K562 (cell line): ENCODE data around the genes LILRA5, LILRA4, LILRB1, KIR2DL4 and PPP1R12C.

GRCh38 chr19:54207915-54208948, 7.6 kb downstream of the RPS9 start:
- RAMPAGE, long total RNA, result no peak
- RRBS, result no CpG with 5 or more reads among the region's 25 CpGs
PRO-cap:
- standard, result bidirectional peak, plus-strand start at chr19:54208217, minus-strand start at chr19:54208235
- CoPRO, capped RNA only, 2 experiments, result peak in 1 of 2 experiments; most common plus-strand start chr19:54208362 (in 1); most common minus-strand start chr19:54208235 (in 1)
- CoPRO, capped and uncapped RNA, 2 experiments, result peak in 1 of 2 experiments; most common plus-strand start chr19:54208362 (in 1)
- CoPRO, uncapped RNA only, 2 experiments, result peak in 2 of 2 experiments; most common plus-strand start chr19:54207993 (in 1); most common minus-strand start chr19:54208076 (in 1)
CAGE:
- cytosol, long polyA plus RNA, result no peak
- long polyA plus RNA, result no peak
- nucleolus, long total RNA, result no peak
- nucleus, long polyA plus RNA, result no peak

DNA sequence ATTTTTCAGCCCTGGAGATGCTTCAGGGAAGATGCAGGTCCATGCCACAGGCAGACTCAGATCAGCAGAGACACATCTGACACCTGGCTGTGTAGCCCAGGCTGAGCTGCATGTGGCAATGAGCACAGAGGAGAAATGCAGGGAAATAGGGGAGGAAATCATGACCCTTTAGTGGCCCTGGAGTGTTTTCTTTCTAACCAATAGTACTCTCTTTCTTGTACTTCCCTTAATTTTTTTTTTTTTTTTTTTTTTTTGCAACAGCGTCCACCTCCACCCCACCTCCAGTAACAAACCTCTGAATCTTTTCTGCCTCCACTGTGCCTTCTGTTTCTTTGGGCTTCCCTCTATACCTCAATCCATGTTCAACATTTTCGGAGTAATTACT, at the start of gene LILRA5:
TSS of gene LILRA5 (minus strand) at position 139 of the 385 bp plus-strand sequence.
- RAMPAGE, long total RNA, result no peak
- RRBS, result no CpG with 5 or more reads among the region's 2 CpGs
PRO-cap:
- standard, result no peak
- CoPRO, capped RNA only, 2 experiments, result no peak in any of the 2 experiments
- CoPRO, capped and uncapped RNA, 2 experiments, result no peak in any of the 2 experiments
- CoPRO, uncapped RNA only, 2 experiments, result no peak in any of the 2 experiments
CAGE:
- cytosol, long polyA plus RNA, result no peak
- long polyA plus RNA, result no peak
- nucleolus, long total RNA, result no peak
- nucleus, long polyA plus RNA, result no peak

DNA sequence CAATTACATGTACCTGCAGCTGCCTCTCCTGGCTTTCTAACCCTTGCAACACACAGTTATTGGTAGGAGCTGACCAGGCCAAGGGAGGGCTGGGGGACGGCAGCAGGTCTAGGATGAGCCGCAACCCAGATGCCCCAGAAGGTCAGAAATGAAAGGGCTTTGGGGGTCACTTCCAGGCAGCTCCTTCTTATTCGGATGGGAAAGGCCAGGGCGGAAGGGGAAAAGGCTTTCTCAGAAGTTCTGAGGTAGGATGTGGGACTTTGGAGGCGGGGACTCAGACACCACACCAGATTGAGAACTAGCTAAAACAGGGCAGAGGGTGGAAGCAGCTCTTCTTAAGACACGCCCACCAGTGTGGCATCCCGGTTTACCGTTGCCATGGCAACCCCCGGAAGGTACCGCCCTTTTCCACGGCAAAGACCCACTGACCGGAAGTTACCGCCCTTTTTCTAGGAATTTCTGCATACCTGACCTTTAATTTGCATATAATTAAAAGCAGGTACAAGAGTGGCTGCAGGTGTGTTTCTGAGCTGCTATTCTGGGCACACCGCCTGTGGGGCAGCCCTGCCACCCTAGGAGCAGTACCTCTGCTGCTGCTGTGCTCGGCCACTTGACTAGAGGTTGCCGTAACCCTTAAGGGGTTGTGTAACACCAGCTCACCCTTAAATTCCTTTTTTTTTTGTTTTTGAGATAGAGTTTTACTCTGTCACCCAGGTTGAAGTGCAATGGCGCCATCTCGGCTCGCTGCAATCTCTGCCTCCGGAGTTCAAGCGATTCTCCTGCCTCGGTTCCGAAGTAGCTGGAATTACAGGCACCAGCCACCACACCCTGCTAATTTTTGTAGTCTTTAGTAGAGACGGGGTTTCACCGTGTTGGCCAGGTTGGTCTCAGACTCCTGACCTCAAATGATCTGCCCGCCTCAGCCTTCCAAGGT, 3.9 kb upstream of the LILRA5 start:
- RAMPAGE, long total RNA, result no peak
- RRBS, result no CpG with 5 or more reads among the region's 26 CpGs
PRO-cap:
- standard, result no peak
- CoPRO, capped RNA only, 2 experiments, result no peak in any of the 2 experiments
- CoPRO, capped and uncapped RNA, 2 experiments, result no peak in any of the 2 experiments
- CoPRO, uncapped RNA only, 2 experiments, result no peak in any of the 2 experiments
CAGE:
- cytosol, long polyA plus RNA, result no peak
- long polyA plus RNA, result no peak
- nucleolus, long total RNA, result no peak
- nucleus, long polyA plus RNA, result no peak

- RAMPAGE, long total RNA, result no peak
- RRBS, result no CpG with 5 or more reads among the region's 15 CpGs
PRO-cap:
- standard, result no peak
- CoPRO, capped RNA only, 2 experiments, result no peak in any of the 2 experiments
- CoPRO, capped and uncapped RNA, 2 experiments, result no peak in any of the 2 experiments
- CoPRO, uncapped RNA only, 2 experiments, result no peak in any of the 2 experiments
CAGE:
- cytosol, long polyA plus RNA, result no peak
- long polyA plus RNA, result no peak
- nucleolus, long total RNA, result no peak
- nucleus, long polyA plus RNA, result no peak
Measured at GRCh38 chr19:54336222-54337015, 2.5 kb downstream of the LILRA4 start.

DNA sequence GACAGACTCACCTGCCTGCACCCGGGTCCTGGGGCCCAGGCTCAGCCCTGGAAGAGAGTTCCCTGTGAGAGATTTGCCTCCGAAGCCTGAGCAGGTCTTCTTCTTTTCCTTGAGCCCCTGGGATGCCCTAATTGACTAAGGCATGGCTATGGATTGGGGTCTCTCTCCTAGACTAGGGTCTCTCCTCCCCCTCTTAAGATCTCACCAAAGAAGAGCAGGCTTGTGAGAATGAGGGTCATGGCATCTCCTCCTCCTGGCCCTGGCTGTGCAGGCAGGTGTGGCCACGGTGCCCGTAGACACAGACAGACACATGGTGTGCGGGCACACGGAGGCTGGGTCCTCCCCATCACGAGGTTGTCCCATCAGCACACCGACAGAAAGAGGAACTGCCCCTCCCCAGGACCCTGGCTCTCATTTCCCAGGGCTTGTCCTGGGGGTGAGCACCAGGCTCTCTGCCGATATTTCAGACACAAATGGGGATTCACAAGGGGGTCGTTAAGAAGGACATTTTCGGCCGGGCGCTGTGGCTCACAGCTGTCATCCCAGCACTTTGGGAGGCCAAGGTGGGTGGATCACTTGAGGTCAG, at the start of gene LILRA4:
TSS of gene LILRA4 (minus strand) at position 308 of the 586 bp plus-strand sequence.
- RAMPAGE, long total RNA, result no peak
- RRBS, result no CpG with 5 or more reads among the region's 13 CpGs
PRO-cap:
- standard, result no peak
- CoPRO, capped RNA only, 2 experiments, result no peak in any of the 2 experiments
- CoPRO, capped and uncapped RNA, 2 experiments, result no peak in any of the 2 experiments
- CoPRO, uncapped RNA only, 2 experiments, result no peak in any of the 2 experiments
CAGE:
- cytosol, long polyA plus RNA, result no peak
- long polyA plus RNA, result no peak
- nucleolus, long total RNA, result no peak
- nucleus, long polyA plus RNA, result no peak

DNA sequence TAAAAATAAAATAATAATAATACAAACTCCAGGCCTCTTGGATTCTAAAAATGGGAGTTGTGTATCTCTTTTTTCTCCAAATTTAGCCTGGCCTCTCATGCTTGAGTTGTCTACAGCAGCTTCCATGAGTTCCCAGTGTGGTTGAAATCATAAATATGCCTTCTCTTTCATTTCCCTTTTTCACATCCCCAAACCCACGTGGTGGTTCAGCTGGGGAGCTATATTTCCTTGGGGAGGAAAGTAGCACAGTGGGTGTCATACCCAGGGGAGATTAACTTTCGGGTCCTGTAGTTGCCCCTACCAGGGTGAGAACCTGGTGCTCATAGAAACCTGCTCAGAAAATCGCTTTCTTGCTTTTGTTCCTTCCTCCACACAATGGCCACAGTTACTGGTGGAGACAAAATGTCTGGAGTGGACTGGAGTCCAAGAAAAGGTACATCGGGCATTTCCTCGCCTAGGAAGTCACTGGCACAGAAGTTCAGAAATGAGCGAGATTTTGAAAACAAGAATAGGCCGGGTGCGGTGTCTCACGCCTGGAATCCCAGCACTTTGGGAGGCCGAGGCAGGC, 7.0 kb upstream of the LILRA4 start:
- RAMPAGE, long total RNA, result no peak
- RRBS, result no CpG with 5 or more reads among the region's 10 CpGs
PRO-cap:
- standard, result no peak
- CoPRO, capped RNA only, 2 experiments, result no peak in any of the 2 experiments
- CoPRO, capped and uncapped RNA, 2 experiments, result no peak in any of the 2 experiments
- CoPRO, uncapped RNA only, 2 experiments, result no peak in any of the 2 experiments
CAGE:
- cytosol, long polyA plus RNA, result no peak
- long polyA plus RNA, result no peak
- nucleolus, long total RNA, result no peak
- nucleus, long polyA plus RNA, result no peak

DNA sequence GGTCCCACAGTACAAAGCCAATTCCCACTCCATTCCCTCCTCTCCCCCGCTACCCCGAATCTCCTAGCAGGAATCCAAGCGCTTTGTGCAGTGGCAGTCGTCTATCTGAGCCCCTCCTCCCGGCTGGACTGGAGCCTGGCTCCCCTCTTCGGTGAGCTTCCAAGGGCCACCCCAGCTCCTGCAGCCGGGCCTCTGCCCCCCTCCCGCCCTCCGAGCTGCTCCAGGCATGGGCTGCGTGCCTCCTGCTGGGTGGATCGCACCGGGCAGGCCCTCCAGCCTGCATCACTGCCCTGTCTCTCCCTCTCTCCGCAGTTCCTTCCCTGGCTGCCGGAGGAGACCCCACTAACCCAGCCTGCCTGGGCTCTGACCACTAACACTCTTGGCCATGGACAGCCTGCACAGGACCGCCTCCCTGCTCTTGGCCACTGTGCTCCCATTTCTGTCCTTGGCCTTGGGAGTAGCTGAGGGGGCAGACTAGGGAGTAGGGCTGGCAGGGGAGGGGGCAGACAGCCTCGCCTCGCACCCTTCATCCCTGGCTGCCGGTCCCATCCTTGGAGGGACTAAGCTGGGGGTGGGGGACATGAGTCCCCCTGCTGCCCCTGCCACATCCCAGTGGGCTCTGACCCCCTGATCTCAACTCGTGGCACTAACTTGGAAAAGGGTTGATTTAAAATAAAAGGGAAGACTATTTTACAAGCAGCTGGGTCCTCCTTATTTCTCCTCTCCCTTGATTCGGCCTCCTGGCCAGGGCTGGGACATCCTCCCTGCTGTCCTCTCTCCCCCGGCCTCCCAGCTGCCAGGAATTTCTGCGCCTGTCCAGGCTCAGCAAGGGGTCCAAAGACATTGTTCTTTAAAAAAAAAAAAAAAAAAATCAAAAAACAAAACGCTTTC, 12.7 kb upstream of the LENG8 start:
- RAMPAGE, long total RNA, result no peak
- RRBS, result 85% methylated on average over 10 of the region's 23 CpGs
PRO-cap:
- standard, result no peak
- CoPRO, capped RNA only, 2 experiments, result no peak in any of the 2 experiments
- CoPRO, capped and uncapped RNA, 2 experiments, result no peak in any of the 2 experiments
- CoPRO, uncapped RNA only, 2 experiments, result peak in 1 of 2 experiments; most common minus-strand start position 103 of the sequence (in 1)
CAGE:
- cytosol, long polyA plus RNA, result no peak
- long polyA plus RNA, result no peak
- nucleolus, long total RNA, result no peak
- nucleus, long polyA plus RNA, result no peak

DNA sequence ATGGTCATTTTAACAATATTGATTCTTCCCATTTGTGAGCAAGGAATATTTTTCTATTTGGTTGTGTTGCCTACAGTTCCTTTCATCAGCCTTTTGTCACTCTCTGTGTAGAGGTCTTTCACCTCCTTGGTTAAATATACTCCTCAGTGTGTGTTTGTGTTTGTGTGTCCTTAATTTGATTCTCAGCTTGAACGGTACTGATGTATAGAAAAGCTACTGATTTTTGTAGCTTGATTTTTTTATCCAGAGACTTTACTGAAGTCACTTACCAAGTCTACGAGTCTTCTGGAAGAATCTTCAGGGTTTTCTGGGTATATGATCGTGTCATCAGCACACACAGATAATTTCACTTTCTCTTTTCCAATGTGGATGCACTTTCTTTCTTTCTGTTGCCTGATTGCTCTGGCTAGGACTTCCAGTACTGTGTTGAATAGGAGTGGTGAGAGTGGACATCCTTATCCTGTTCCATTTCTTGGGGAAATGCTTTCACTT, 8.0 kb upstream of the LILRB1 start:
- RAMPAGE, long total RNA, result no peak
- RRBS, result no CpG with 5 or more reads among the region's 3 CpGs
PRO-cap:
- standard, result no peak
- CoPRO, capped RNA only, 2 experiments, result no peak in any of the 2 experiments
- CoPRO, capped and uncapped RNA, 2 experiments, result no peak in any of the 2 experiments
- CoPRO, uncapped RNA only, 2 experiments, result no peak in any of the 2 experiments
CAGE:
- cytosol, long polyA plus RNA, result no peak
- long polyA plus RNA, result no peak
- nucleolus, long total RNA, result no peak
- nucleus, long polyA plus RNA, result no peak

- RAMPAGE, long total RNA, result no peak
- RRBS, result no CpG with 5 or more reads among the region's 21 CpGs
PRO-cap:
- standard, result no peak
- CoPRO, capped RNA only, 2 experiments, result no peak in any of the 2 experiments
- CoPRO, capped and uncapped RNA, 2 experiments, result no peak in any of the 2 experiments
- CoPRO, uncapped RNA only, 2 experiments, result no peak in any of the 2 experiments
CAGE:
- cytosol, long polyA plus RNA, result no peak
- long polyA plus RNA, result no peak
- nucleolus, long total RNA, result no peak
- nucleus, long polyA plus RNA, result no peak
Measured at GRCh38 chr19:54630104-54631068, at the start of gene LILRB1. Gene LILRB1, plus strand, starts transcription at chr19:54630484.

DNA sequence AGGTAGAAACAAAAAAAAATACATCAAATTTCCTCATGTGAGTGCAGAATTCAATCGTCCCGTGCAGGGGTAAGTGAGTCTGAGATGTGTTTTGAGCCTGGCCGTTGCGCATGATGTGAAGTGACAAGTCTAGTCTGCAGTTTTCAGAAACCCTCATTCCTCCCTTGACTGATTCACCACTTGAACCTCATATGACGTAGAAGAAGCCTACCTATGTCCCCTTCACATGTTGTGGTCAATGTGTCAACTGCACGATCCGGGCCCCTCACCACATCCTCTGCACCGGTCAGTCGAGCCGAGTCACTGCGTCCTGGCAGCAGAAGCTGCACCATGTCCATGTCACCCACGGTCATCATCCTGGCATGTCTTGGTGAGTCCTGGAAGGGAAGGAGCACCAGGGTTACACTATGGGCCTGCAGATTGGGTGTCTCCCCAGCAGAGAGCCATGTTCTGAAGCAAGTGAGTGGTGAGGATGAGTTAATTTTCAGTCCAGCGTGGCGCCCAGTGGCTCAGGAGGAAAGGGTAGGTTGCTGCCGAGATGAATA, at the start of gene KIR2DL4:
TSS of gene KIR2DL4 (plus strand) at position 289 of the 545 bp plus-strand sequence.
- RAMPAGE, long total RNA, result no peak
- RRBS, result no CpG with 5 or more reads among the region's 15 CpGs
PRO-cap:
- standard, result no peak
- CoPRO, capped RNA only, 2 experiments, result no peak in any of the 2 experiments
- CoPRO, capped and uncapped RNA, 2 experiments, result no peak in any of the 2 experiments
- CoPRO, uncapped RNA only, 2 experiments, result no peak in any of the 2 experiments
CAGE:
- cytosol, long polyA plus RNA, result no peak
- long polyA plus RNA, result no peak
- nucleolus, long total RNA, result no peak
- nucleus, long polyA plus RNA, result no peak

DNA sequence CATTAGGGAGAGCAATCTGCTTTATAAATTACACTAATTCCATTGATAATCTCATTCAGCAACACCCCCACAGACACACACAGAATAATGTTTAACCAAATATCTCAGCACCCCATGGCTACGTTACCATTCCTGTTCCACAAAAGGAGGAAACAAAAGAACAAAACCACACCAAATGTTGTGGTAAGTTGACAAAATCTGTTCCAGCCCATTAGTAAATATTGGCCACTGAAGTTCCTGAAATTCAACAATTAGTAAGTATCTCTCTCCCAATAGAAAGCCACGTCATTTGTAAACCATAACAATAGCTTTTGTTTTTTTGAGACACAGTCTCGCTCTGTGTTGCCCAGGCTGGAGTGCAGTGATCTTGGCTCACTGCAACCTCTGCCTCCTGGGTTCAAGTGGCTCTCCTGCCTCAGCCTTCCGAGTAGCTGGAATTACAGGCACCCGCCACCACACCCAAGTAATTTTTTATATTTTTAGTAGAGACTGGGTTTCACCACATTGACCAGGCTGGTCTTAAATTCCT, 2.3 kb upstream of the FCAR start:
- RAMPAGE, long total RNA, result no peak
- RRBS, result no CpG with 5 or more reads among the region's 5 CpGs
PRO-cap:
- standard, result no peak
- CoPRO, capped RNA only, 2 experiments, result no peak in any of the 2 experiments
- CoPRO, capped and uncapped RNA, 2 experiments, result no peak in any of the 2 experiments
- CoPRO, uncapped RNA only, 2 experiments, result no peak in any of the 2 experiments
CAGE:
- cytosol, long polyA plus RNA, result no peak
- long polyA plus RNA, result no peak
- nucleolus, long total RNA, result no peak
- nucleus, long polyA plus RNA, result no peak

GRCh38 chr19:54884413-54884971, 10.5 kb downstream of the FCAR start:
- RAMPAGE, long total RNA, result no peak
- RRBS, result no CpG with 5 or more reads among the region's 15 CpGs
PRO-cap:
- standard, result no peak
- CoPRO, capped RNA only, 2 experiments, result no peak in any of the 2 experiments
- CoPRO, capped and uncapped RNA, 2 experiments, result no peak in any of the 2 experiments
- CoPRO, uncapped RNA only, 2 experiments, result no peak in any of the 2 experiments
CAGE:
- cytosol, long polyA plus RNA, result no peak
- long polyA plus RNA, result no peak
- nucleolus, long total RNA, result no peak
- nucleus, long polyA plus RNA, result no peak

- RAMPAGE, long total RNA, result no peak
- RRBS, result no CpG with 5 or more reads among the region's 11 CpGs
PRO-cap:
- standard, result no peak
- CoPRO, capped RNA only, 2 experiments, result no peak in any of the 2 experiments
- CoPRO, capped and uncapped RNA, 2 experiments, result no peak in any of the 2 experiments
- CoPRO, uncapped RNA only, 2 experiments, result no peak in any of the 2 experiments
CAGE:
- cytosol, long polyA plus RNA, result no peak
- long polyA plus RNA, result no peak
- nucleolus, long total RNA, result no peak
- nucleus, long polyA plus RNA, result no peak
Measured at GRCh38 chr19:54938927-54939312, 27.3 kb upstream of the NLRP2 start.

GRCh38 chr19:55058674-55059490, 4.1 kb downstream of the RDH13 start:
- RAMPAGE, long total RNA, result no peak
- RRBS, result no CpG with 5 or more reads among the region's 22 CpGs
PRO-cap:
- standard, result no peak
- CoPRO, capped RNA only, 2 experiments, result no peak in any of the 2 experiments
- CoPRO, capped and uncapped RNA, 2 experiments, result no peak in any of the 2 experiments
- CoPRO, uncapped RNA only, 2 experiments, result peak in 2 of 2 experiments; most common plus-strand start chr19:55059006 (in 1); most common minus-strand start chr19:55058819 (in 1)
CAGE:
- cytosol, long polyA plus RNA, result no peak
- long polyA plus RNA, result no peak
- nucleolus, long total RNA, result no peak
- nucleus, long polyA plus RNA, result no peak

GRCh38 chr19:55087405-55087876, 11.8 kb downstream of the EPS8L1 start:
- RAMPAGE, long total RNA, result no peak
- RRBS, result no CpG with 5 or more reads among the region's 26 CpGs
PRO-cap:
- standard, result no peak
- CoPRO, capped RNA only, 2 experiments, result no peak in any of the 2 experiments
- CoPRO, capped and uncapped RNA, 2 experiments, result no peak in any of the 2 experiments
- CoPRO, uncapped RNA only, 2 experiments, result peak in 1 of 2 experiments; most common plus-strand start chr19:55087502 (in 1); most common minus-strand start chr19:55087684 (in 1)
CAGE:
- cytosol, long polyA plus RNA, result no peak
- long polyA plus RNA, result no peak
- nucleolus, long total RNA, result no peak
- nucleus, long polyA plus RNA, result no peak

DNA sequence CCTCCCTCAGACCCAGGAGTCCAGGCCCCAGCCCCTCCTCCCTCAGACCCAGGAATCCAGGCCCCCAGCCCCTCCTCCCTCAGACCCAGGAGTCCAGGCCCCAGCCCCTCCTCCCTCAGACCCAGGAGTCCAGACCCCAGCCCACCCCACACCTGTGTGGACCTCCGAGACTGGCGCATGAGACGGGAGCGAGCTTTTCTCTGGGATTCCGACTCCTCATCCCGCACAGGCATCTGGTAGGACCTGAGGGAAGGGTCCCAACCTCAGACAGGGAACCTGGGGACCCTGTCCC, 18.5 kb downstream of the EPS8L1 start:
- RAMPAGE, long total RNA, result no peak
- RRBS, result no CpG with 5 or more reads among the region's 6 CpGs
PRO-cap:
- standard, result no peak
- CoPRO, capped RNA only, 2 experiments, result no peak in any of the 2 experiments
- CoPRO, capped and uncapped RNA, 2 experiments, result no peak in any of the 2 experiments
- CoPRO, uncapped RNA only, 2 experiments, result no peak in any of the 2 experiments
CAGE:
- cytosol, long polyA plus RNA, result no peak
- long polyA plus RNA, result no peak
- nucleolus, long total RNA, result no peak
- nucleus, long polyA plus RNA, result no peak

DNA sequence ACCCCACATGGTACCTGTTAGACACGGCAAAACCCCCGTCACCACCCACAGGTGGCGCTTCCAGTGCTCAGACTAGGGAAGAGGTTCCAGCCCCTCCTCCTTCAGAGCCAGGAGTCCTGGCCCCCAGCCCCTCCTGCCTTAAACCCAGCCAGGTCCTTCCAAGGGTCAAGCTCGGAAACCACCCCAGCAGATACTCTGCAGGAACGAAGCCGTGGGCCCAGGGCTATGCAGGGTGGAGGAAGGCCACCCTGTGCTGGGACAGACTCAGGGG, 4.4 kb downstream of the PPP1R12C start:
- RAMPAGE, long total RNA, result no peak
- RRBS, result no CpG with 5 or more reads among the region's 6 CpGs
PRO-cap:
- standard, result no peak
- CoPRO, capped RNA only, 2 experiments, result no peak in any of the 2 experiments
- CoPRO, capped and uncapped RNA, 2 experiments, result no peak in any of the 2 experiments
- CoPRO, uncapped RNA only, 2 experiments, result peak in 1 of 2 experiments; most common minus-strand start position 74 of the sequence (in 1)
CAGE:
- cytosol, long polyA plus RNA, result no peak
- long polyA plus RNA, result no peak
- nucleolus, long total RNA, result no peak
- nucleus, long polyA plus RNA, result no peak

DNA sequence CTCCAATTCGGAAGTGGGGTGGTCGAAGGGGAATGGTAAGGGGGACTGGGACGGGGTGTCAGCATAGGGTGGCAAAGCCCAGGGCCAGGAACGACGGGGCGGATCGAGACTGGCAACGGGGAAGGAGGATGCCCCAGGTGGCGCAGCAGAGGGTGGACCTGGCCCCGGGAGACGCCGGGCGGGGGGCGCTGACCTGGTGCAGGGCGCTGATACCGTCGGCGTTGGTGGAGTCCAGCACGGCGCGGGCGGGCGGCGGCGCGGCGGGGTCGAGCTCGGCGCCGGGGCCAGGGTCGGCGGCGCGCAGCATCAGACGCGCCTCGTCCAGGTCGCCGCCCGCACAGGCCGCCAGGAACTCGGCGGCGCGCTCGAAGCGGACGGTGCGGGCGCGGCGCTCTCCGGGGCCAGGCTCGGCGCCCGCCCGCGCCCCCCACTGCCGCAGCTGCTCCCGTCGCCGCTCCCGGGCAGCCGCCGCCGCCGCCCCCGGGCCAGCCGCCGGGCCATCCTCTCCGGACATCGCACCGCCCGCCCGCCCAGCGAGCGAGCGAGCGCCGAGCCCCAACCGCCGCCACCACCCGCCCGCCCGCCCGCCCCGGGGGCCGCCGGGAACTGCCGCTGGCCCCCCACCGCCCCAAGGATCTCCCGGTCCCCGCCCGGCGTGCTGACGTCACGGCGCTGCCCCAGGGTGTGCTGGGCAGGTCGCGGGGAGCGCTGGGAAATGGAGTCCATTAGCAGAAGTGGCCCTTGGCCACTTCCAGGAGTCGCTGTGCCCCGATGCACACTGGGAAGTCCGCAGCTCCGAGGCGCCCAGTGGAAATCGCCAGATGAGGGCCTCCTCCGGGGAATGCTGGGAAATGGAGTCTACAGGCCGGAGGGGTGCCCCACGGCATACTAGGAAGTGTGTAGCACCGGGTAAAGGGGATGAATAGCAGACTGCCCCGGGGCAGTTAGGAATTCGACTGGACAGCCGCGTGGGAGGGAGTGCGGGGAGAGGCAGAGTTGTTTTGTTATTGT, at the start of gene PPP1R12C:
TSS of gene PPP1R12C (minus strand) at position 608 of the 1,011 bp plus-strand sequence.
- RAMPAGE, long total RNA, result no peak
- RRBS, result 1% methylated on average over 22 of the region's 117 CpGs
PRO-cap:
- standard, result bidirectional peak, plus-strand start at position 857 of the sequence, minus-strand start at position 578 of the sequence
- CoPRO, capped RNA only, 2 experiments, result peak in 2 of 2 experiments; most common plus-strand start position 828 of the sequence (in 1); most common minus-strand start position 608 of the sequence (in 2)
- CoPRO, capped and uncapped RNA, 2 experiments, result peak in 2 of 2 experiments; most common plus-strand start position 857 of the sequence (in 1); most common minus-strand start position 608 of the sequence (in 2)
- CoPRO, uncapped RNA only, 2 experiments, result peak in 2 of 2 experiments; most common plus-strand start position 728 of the sequence (in 1); most common minus-strand start position 554 of the sequence (in 1)
CAGE:
- cytosol, long polyA plus RNA, result no peak
- long polyA plus RNA, result no peak
- nucleolus, long total RNA, result no peak
- nucleus, long polyA plus RNA, result no peak